GM23248 (cell line): ENCODE measurements around a stretch of chr12.

DNA sequence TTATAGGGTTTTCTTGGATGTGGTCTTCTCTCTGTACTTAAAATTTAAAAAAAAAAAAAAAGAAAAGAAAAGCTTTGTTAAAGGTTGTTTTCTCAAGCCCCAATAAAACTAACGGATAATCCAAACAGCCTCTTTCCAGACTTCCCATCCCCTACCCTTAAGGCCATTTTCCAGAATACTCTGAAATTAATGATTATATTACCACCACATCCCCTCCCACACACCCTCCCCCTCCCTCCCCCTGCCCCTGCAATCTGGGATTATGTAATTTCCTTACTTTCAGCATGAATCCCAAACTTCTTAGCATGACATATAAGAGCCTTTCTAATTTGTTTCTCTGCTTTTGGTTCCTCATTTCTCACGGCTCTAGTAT is 50.2 kb downstream of the LRP6 start:
- RAMPAGE, long total RNA, result no peak

DNA sequence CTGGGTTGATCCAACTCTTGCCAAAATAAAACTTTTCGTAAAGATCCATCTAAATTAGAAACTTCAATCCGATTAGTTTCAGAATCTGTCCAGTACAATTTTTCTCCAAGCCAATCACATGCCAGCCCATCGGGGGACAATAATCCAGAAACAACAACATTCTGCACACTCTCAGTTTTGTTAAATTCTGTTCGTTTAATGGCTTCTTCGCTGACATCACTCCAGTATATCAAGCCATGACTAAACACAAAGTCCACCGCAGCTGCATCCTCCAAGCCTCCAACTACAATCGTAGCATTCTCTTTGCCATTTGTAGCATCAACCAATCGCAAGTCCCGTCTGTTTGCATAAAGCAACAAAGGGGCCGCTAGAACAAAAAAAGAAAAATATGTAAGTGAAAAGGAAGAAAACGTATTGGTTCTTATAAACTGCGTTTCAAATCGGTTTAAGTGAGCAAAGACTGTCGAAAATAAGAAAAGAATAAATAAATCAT is 22.5 kb downstream of the LRP6 start:
- RAMPAGE, long total RNA, result no peak

DNA sequence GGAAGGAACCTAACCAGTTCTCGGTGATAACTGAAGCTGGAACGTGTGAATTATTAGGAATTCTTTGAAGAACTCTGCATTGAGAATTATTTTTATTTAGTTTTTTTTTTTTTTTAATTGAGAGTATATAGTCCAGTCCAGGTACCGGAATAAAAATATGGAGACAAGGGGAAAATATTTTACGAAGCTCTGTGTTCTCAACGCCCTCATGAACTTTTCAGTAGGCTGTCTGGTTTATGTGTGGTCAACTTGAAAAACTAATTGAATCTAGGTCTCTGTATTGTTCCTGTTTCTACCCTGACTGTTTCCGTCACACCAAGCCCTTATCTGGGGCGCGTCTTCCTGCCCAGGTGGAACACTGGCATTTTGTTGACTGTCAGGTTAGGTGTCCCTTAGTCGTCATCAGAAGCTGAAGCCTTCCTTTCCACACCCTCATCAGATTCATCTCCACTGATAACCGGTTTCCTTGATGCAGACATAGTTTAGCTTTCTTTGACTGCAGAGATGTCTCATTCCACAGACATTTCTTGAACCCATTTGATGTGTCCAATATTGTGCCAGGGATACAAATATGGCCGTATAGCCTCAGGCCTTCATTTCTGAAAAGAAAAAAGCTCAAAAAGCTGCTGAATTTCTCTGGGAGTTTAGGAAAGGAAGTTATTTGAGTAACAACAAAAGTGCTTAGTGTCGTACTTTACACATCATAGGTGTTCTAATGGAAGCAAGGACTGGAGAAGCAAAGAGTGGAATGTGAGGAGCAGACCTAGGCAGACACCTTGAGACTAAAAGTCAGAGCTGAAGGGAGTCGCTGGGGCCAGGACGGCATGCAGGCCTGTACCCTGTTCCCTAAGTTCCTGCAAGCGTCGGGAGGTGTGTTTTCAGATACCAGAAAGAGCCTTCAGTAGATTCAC is 96.4 kb downstream of the DUSP16 start:
- RAMPAGE, long total RNA, result no peak

GRCh38 chr12:12467104-12468079 is 95.3 kb downstream of the DUSP16 start:
- RAMPAGE, long total RNA, result no peak

DNA sequence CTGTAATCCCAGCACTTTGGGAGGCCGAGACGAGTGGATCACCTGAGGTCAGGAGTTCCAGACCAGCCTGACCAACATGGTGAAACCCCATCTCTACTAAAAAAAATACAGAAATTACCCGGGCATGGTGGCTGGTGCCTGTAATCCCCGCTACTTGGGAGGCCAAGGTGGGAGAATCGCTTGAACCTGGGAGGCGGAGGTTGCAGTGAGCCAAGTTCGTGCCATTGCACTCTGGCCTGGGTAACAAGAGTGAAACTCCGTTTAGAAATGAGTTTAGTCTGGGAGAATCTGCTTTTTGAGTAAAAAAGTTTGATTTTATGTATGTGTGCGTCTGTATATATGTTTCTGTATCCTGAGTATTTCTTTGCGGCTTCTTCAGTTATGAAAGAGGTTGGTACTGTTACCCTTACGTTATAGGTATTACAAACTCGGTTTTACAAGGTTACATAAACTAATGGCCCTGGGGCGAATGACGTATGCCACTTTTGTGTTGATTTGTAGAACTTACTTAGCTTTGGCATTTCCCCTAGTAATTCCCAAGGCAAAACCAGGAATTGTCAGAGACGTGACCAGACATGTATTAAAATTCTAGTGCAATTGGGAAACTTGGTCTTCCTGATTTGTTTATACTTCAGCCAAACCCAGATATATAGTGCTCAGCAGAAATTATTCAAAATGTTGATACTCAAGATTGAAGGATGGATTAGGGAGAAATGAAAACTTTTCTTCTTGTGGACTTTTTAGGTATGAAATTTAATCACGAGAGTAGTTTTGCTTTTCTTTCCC is 93.4 kb downstream of the DUSP16 start:
- RAMPAGE, long total RNA, result no peak

DNA sequence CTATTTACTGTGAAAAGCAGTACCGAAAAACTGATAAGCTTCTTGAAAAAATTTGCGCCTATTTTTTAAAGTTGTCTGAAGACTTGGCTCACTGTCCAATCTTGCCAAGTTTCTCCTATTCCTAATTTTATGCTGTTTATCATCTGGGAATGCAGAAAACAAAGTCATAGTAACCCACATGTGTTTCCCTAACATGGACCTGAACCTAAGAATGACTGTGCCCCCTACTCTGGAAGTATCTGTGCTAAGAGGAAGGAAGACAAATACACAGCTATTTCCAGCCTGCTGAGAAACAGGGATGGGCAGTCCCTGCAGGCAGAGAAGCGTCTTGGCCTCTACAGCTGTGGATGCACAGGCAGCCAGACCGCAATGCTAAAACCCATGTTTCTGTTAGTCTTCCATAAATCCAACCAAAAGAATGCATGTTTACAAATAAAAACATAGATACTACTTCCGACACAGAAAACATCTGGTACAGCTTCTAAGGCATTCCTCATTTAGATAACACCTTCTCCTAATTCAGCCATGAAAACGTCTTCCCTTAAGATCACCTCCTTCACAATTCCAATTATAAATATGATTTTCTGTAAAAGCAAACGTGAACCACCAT is 56.1 kb downstream of the DUSP16 start:
- RAMPAGE, long total RNA, result no peak

DNA sequence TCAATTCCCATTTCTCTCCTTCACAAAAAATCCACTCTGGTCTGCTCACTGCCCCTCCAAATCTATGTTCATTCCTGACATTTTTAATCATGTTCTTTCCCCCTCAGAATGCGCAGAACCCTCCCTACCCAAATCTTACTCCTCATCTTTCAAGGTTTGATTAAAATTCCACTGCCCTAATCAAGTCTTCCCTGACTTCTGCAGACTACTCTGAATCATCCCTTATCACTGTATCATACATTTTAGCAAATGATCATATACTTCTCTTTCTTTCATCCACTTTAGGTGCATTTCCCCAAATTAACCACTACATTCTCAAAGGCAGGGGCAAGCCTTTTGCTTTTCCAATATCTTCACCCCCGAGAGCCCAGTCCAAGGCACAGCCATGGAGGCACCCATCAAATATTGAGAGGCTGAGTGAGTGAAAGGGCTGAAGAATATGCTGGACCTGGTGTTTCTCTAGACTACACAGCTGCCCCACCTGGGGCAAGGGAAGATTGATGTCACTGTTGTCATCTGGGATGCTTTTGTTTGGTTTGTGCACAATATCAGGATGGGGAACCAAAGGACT is 51.2 kb downstream of the DUSP16 start:
- RAMPAGE, long total RNA, result no peak

DNA sequence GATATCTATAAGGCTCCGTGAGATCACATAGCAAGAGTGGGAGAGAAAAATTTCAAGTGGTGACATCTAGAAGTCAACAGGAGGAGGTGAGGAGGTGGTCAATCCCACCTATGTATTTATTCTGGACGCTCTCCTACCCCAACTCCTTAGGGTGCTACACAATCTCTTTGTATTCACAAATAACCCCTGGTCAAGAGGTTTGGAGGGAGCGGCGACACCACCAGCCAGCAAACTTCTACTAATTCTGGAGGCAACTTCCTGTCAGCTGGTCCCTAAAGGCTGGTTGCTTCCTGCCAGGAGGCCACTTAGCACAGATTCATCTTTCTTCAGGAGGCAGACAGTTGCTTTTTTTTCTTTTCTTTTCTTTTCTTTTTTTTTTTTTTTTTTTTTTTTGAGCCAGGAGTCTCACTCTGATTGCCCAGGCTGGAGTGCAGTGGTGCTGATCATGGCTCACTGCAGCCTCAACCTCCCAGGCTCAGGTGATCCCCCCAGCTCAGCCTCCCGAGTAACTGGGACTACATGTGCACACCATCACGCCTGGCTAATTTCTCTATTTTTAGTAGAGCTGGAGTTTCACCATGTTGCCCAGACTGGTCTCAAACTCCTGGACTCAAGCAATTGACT is 22.0 kb downstream of the DUSP16 start:
- RAMPAGE, long total RNA, result no peak

GRCh38 chr12:12558316-12559594 is 3.9 kb downstream of the DUSP16 start:
- RAMPAGE, long total RNA, result no peak

GRCh38 chr12:12718524-12719422 is 1.6 kb downstream of the CDKN1B start:
- RAMPAGE, long total RNA, result no peak

DNA sequence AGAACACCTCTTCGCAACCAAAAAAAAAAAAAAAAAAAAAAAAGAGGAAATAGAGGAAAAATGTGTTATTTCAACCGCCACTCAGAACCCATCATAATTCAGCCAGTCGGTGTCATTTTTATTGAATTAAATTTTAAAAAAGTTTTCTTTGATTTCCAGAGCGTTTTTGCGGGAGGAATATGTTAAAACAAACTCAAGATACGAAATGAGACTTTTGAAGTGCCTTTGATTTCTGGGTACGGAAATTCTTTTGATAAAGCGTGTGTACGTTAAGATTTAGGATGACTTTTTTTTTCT is 8.9 kb downstream of the CDKN1B start:
- RAMPAGE, long total RNA, result no peak

GRCh38 chr12:12803149-12803731 is 9.9 kb upstream of the DDX47 start:
- RAMPAGE, long total RNA, result no peak

GRCh38 chr12:12809135-12809479 is 4.0 kb upstream of the DDX47 start:
- RAMPAGE, long total RNA, result no peak

- RAMPAGE, long total RNA, result no peak
Measured at GRCh38 chr12:13094415-13094846, 9.0 kb downstream of the GSG1 start.

DNA sequence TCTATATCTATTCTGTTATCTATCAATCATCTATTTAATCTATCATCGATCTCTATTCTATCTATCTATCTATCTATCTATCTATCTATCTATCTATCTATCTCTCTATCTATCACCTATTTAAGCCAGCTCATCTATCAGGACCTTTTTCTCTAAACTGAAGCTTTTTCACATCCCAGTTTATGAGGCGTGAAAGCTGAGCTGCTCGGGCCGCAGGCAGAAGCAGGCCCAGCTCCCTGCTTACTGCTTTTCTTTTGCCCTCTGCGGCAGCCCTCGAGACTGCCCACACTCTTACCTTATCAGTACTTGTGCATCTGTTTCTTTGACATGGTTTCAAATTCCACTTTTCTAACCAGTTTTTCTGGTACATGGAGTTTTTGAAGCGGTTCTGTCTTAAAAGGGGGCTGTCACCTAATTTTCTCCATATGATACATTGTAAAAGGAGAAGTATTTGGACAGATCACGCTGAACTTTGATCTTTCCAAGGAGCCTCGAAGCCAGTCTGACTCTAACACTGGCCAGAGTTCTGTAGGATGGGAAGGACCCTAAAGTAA is 44.5 kb upstream of the GSG1 start:
- RAMPAGE, long total RNA, result no peak

DNA sequence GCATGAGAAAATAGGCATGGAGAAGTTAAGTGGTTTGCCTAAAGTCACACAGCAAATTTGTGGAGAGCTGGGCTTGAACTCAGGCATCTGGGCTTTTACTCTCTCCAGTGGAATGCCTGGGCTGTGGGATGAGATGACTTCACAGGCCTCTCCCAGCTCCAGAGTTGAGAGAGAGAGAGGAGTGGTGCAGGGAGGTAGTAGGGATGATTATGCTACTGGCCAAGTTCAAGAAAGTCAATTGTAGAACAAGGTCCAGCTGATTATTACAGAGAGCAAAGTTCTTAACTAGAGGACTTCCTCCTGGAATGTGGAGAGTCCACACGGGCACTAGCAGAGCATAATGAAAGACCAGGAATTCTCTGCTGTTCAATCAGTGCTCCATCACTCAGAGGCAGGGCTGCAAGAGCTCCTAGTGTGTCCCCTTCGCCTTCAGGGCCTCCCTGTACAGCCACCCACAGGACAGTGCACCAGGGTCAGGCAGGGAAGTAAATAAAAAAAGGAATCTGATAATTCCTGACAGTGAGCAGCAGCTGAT is 686 bp upstream of the EMP1 start:
- RAMPAGE, long total RNA, result no peak

DNA sequence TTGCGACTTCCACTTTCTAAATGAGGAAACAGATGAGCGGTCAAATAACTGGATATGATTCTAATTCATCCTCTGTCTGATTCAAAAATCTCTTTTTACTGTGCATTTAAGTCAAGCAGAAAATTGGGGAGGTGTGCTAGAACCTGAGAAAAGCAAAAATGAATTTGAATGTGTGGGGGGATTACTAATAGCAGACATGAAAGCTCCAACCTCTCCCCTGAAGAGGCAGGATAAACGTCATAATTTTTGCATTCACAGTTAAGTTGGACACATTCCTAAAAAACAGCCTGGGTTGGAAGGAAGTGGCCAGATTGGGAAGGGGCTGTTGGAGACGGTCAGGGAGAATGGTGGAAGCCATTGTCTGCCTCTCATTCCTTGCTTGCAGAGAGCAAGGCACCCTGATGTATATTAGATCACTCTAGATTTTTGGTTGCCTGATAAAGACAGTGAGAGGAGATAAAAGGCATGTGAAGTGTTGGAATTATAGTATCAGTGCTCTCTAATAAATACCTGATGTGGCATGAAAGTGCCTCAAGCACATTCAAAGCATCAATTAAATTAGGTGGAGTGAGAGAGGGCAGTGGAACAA is 13.2 kb downstream of the EMP1 start:
- RAMPAGE, long total RNA, result no peak

DNA sequence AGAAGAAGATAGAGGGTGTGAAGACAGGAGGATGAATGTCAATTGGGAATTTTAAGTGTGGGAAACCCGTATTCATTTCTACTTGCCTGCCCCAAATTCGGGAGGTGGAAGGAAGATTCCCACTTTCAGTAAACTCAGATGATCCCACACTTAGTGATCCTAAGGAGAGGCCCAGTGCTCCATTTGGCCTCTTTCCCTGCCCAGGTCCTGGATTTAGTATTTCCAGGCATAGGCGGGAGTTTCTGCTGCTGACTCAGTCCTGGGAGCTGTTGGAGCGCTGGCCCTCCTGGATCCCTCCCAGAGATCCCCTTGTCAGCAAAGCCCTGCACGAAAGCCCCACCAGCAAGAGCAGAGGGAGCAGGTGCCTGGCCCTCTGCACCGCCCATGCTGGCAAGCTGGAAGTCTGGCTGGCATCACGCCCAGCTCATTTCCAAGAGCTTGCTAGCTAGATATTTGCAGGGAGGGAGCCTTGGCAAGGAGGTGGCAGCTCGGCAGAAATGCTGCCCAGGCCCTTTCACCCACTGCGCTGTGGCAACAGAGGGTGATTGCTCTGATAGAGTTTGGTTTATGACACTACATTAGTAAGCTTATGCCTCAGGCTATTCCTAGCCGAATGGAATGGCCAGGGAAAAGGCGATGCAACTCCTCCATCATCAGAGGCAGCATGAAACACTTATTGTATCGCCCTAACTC is 193.8 kb downstream of the EMP1 start:
- RAMPAGE, long total RNA, result no peak

- RAMPAGE, long total RNA, result no peak
Measured at GRCh38 chr12:13505156-13505752, 308.7 kb downstream of the EMP1 start.

GRCh38 chr12:13956858-13957162 is 24.6 kb downstream of the GRIN2B start:
- RAMPAGE, long total RNA, result no peak